Iris pigment epithelial cell (primary cell): ENCODE data around the gene SECTM1.

GRCh38 chr17:82314899-82315559 is 2.4 kb downstream of the CD7 start:
- RRBS: 25% methylated on average over 2 of the region's 30 CpGs

- RRBS: no CpG with 5 or more reads among the region's 36 CpGs
These were observed 1.5 kb downstream of the CD7 start for GRCh38 chr17:82315742-82316395.

DNA sequence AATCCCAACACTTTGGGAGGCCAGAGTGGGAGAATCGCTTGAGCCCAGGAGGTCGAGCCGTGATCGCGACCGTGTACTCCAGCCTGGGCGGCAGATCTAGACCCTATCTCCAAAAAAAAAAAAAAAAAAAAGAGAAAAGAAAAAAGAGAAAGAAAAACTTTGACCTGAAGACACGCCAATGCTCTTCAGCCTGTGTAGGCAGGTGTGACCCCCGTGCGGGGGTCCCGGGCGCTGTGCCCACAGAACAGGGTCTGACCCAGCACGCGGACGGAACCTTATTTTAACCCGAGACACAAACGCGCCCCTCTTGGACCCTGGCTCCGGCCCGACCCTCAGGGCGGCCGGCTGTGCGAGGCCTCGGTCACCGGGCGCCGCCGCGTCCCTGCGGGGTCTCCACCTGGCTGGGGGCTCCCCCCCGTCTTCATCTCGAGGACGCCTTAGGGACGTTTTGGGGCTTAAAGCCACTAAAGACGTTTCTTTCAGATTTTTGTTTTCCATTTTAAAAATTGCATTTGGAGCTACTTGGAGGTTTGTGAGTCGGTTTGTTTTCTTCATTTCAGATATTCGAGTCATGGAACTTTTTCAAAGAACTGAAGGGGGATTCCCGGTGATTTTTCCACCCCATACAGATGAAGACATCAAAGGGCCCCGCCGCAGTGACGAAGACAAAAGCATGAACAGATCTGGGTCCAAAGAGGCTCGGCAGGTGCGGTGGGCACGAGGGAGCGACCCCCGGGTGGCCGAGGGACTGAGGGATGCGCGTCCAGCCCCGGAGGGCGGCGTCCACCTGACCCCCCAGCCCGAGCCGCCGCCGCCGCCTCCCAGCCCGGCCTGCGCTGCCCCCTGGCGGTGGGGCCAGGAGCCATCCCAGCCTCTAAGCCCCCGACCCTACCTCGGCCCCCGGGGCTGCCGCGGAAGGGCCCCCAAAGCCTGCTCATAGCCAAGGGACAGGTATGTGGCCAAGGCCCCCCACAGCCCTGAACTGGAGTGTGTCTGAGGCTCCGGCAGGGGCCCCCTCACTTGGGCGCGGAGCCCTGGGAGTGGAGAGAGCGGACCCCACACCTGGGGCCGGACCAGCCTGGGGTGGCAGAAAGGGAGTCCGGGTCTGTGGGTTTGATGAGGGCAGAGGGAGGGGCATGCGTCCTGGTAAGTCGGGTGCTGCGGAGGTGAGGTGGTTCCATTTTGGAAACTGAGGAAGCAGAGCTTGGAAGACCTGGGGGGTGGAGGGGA is 3.8 kb upstream of the CD7 start:
- RRBS: 30% methylated on average over 28 of the region's 74 CpGs

- RRBS: no CpG with 5 or more reads among the region's 23 CpGs
These were observed 2.2 kb downstream of the SECTM1 start for GRCh38 chr17:82331336-82331866.

- RRBS: 30% methylated on average over 12 of the region's 68 CpGs
These were observed at the start of gene SECTM1 for GRCh38 chr17:82333652-82334432. Gene SECTM1, minus strand, starts transcription at chr17:82333766.

DNA sequence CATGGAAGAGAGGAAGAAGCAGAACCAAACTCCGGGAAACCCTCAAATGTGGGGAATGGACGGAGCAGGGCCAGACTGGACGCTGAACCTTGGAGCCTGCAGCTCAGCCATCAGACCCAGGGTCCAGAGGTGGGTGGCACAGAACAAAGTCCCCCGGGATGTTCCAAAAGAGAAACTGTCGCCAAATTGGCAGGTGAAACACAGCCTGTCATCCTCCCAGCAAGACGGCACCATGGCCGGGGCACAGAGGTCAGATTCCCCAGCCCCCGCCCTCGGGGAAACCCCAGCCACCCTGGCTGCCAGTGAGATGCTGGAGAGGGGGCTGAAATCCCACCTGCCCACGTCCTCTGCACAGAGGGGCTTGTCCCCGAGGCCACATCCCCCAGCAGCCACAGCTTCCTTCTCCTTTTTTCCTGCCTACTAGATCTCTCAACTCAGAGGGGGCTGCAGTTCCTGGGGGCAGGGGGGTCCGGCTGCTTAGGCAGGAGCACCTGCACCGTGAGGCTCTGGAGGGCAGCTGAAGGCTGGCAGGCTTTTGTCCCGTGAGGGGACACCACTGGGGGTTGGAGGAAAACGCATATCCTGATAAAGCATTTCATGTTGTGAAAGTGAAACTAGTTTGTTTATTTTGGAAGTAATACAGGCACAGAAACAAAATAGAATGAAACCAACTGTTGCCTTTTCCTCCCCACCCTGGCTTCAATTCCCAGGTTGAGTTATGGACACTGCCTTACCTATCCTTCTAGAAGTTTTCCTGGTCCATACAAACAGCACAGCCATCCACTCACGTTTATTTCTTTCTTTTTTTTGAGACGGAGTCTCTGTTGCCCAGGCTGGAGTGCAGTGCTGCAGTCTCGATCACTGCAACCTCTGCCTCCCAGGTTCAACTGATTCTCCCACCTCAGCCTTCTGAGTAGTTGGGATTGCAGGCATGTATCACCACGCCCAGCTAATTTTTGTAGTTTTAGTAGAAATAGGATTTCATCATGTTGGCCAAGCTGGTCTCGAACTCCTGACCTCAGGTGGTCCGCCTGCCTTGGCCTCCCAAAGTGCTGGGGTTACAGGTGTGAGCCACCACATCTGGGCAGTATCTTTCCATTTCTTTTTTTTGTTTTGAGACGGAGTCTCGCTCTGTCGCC is 1.4 kb upstream of the SECTM1 start:
- RRBS: 53% methylated on average over 5 of the region's 24 CpGs

- RRBS: no CpG with 5 or more reads among the region's 27 CpGs
These were observed 4.7 kb downstream of the CYBC1 start for GRCh38 chr17:82445669-82446428.

DNA sequence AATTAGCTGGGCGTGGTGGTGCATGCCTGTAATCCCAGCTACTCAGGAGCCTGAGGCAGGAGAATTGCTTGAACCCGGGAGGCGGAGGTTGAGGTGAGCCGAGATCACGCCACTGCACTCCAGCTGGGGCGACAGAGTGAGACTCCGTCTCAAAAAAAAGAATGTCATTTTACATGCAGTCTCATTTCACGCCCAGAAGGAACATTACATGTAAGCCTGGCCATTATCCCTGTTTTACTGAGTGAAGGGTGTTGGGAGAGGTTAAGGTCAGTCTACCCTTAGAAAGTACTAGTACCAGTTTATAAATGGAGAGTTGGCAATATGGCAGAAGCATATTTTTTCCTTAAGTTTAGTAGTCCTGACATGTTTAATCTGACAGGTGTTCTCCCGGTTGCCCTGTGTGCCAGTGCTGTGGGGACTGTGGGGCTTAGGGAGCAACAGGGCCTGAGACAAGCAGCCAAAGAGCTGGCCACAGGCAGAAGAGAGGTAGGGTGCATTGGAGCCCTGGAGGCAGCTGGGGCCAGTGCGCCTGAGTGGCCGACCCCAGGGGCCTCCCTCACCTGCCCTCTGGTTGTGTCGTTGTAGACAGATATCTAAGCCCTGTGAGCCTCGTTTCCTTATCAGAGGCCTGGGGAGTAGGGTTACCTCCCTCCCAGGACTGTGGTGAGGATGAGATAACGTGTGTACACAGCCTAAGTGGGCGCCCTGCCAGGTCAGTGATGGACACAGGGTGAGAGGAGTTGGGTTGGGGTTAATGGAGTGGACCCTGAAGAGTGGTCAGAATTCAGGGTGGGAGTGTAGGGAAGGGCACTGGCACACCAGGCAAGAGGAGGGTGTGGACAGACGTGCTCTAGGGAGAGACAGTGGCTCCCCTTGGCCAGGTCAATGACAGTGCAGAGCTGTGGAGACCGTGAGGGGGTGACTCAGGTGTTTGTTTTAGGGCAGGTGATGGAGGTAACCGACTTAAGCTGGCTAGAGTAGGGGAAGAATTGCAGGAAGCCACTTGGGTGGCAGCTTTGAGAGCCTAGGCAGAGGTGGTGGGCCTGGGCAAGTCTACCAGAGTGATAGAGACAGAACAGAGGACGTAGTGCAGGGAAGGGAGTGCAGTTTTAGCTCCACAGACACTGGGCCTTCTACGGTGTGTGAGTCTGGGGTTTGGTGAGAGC is 3.3 kb downstream of the NARF start:
- RRBS: no CpG with 5 or more reads among the region's 20 CpGs

GRCh38 chr17:82593111-82593969 is 54.9 kb downstream of the WDR45B start:
- RRBS: under 1% methylated on average over 4 of the region's 36 CpGs

DNA sequence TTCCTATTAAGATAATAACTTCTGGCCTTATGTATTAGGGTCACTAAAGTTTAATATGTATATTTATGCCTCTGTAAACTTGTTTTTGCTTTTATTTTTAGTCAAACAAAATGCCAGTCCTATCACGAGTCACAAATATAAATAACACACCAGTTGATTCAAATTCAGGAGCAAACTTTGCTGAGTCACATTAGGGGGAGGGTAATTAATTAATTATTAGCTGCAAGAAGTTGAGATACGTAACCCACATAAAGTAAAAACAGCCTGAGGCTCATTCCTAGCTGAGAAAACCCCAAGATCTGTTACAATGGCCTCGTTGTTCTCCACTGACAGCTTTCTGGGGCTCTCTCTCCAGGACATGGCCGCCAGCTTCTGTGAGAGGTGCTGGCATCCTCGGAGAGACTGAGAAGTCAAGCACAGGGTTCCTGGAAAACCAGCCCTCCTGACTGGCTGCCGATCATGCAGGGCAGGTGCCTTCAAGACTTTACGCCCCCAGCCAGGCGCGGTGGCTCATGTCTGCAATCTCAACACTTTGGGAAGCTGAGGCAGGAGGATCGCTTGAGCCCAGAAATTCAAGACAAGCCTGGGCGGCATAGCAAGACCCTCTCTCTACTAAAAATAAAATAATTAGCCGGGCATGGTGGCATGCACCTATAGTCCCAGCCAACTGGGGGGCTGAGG is 11.1 kb downstream of the RAB40B start:
- RRBS: no CpG with 5 or more reads among the region's 12 CpGs

GRCh38 chr17:82735841-82736187 is 399 bp downstream of the FN3K start:
- RRBS: no CpG with 5 or more reads among the region's 14 CpGs

DNA sequence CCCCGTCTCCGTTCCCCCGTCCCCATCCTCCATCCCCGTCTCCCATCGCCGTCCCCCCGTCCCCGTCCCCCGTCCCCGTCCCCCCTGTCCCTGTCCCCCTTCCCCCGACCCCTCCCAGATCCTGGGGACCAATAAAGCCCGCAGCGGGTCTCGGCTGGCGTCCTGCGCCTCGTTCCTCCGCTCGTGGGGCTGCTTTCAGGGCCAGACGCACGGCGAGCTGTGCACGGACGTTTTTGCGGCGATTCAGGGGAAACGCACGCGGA is 896 bp upstream of the TBCD start:
- RRBS: no CpG with 5 or more reads among the region's 29 CpGs

GRCh38 chr17:82754436-82755447 is 2.9 kb downstream of the TBCD start:
- RRBS: no CpG with 5 or more reads among the region's 14 CpGs

DNA sequence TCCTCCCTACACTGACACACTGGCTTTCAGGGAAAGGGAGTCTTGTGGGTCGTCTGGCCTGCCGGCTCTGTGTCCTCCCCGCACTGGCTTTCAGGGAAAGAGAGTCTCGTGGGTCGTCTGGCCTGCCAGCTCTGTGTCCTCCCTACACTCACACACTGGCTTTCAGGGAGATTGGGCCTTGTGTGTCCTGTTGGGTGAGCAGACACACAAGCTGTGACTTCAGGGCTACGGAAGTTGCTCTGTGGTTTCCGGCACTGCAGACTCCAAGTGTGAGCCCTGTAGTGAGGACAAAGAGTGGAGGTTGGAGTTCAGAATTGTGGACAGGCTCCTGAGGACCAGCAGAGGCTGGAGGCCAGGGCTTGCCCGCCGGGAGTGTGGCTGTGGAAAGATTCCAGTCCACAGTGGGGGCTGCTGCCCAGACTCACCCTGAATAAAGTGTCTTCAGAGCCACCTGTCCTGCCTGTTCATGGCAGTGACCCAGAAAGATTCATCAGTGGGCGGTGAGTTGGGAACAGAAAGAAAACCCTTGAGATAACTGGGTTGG is 19.6 kb upstream of the ZNF750 start:
- RRBS: no CpG with 5 or more reads among the region's 10 CpGs

GRCh38 chr17:82882414-82883598 is 43.0 kb upstream of the ZNF750 start:
- RRBS: 100% methylated on average over 1 of the region's 52 CpGs

DNA sequence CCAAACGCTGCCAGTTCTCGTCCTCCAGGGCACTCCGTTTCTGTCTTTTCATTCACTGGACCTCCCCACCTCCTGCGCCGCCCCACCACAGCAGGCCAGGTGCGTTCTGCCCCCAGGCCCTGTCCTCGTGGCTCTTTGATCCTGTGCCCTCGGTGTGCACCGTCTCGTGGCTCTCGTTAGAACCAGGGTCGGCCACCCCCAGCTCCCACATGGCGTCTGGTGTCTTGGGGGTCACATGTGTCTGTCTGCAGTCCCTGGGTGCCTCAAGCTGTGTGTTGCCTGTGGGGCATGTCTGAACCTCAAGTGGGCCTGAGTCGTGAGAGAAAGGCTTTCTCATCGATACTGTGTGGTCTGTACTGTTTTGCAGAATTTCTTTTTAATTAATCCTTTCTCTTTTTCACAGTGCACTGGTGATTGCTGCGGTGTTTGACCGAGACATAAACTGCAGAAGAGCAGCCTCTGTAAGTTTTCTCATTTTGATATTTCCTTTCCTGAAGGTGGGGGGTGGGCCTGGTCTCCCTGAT is 44.0 kb upstream of the ZNF750 start:
- RRBS: no CpG with 5 or more reads among the region's 17 CpGs

GRCh38 chr17:82890265-82890847 is 50.5 kb upstream of the ZNF750 start:
- RRBS: 89% methylated on average over 5 of the region's 24 CpGs

GRCh38 chr17:82946828-82947308 is 104.7 kb downstream of the B3GNTL1 start:
- RRBS: no CpG with 5 or more reads among the region's 7 CpGs

DNA sequence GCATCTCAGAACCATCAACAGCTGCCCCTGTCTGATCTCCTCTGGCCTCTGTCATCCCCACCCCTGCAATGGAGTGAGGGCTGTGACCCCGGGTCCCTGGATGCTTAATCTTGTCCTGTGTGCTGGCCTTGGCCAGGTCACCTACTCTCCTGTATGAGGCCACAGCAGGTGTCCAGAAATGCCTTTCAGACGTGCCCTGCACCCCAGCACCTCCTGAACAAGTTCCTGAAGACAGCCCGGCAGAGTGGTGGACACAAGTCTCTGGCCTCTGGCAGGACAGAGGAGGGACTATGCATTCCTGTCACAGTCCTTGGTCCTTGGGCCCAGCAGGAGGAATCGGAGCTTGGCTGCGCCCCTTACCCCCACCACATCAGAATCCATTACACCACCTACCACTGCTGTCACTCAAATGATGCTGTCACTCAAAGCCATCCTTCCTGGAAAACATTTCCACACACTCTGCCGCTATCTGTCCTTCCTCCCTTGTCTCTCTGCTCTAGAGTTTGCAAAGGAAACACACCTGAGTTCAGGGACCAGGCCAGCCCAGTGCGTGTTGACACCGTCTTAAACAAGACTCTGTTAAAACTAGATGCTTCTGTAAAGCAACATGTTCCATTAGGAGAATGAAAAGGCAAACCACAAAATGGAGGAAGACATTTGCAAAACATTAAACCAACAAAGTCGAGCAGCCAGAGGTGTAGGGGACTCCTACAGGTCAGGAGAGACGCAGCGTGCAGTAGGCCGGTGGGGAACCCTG is 104.0 kb downstream of the B3GNTL1 start:
- RRBS: no CpG with 5 or more reads among the region's 12 CpGs

DNA sequence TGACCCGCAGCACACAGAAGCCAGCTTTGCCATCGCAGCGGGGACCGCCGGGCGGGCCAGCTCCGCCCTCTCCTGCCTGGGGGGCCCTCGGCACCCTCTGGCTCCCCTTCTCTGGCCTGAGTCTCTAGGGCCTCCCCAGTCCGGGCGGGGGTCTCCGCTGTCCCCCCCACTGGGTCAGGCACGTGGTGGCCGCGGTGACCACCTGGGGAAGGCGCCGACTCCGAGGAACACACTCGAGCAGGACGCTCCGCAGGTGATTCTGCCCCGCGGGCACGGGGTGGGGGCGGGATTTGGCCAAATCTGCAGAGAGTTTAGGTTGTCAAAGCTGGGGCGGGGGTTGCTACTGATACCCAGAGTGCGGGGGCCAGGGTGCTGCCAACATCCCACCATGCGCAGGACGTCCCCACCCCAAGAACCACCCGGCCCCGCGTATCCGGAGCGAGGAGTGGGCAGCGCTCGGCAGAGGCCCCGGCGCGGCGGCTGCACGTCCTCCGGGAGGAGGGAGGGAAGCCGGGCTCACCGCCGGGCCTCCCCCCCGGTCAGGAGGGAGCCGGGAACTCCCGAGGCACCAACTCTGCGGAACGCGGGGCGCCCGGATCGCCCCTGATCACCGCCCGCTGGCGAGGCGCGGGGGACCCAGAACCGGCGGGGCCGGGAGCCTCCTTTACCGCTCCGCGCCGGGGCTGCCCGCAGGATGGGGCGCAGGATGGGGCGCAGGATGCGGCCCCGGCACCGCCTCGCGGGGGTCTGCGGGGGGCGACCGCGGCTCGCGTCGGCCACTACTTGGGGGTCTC is 701 bp upstream of the METRNL start:
- RRBS: 5% methylated on average over 28 of the region's 80 CpGs